UCH-1 (cell line): ENCODE measurements around the genes ZFYVE1 and HEATR4.

GRCh38 chr14:71001656-71002214 lies 94.5 kb downstream of the PCNX1 start:
- RRBS, result no CpG with 5 or more reads among the region's 5 CpGs

- RRBS, result no CpG with 5 or more reads among the region's 3 CpGs
Observed at GRCh38 chr14:71481840-71482322, 161.6 kb downstream of the SIPA1L1 start.

DNA sequence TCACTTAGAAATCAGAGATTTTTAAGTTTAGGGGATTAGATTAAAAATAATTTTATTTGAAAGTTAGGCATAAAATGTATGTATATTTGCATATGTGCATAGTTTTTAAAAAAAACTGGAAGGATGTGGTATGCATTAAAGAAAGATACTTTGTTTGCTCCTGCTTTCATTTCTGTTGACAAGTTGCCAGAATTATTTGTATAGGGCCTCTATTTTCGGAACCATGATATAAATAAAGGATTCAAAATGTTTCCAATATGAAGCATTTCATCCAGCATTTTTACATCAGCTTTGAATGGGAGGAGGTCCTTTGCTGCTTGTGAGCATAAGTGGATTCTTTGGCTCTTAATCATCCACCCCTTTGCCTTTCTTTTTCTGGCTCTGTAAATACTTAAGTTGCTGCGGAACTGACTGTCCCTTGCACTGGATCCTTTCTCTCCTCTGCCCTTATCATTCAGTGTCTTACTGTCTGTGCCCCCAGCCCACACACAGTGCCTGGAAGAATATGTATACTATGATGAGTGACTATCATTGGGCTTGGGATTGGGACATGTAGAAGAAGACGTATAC lies 254.6 kb downstream of the SIPA1L1 start:
- RRBS, result no CpG with 5 or more reads among the region's 3 CpGs

DNA sequence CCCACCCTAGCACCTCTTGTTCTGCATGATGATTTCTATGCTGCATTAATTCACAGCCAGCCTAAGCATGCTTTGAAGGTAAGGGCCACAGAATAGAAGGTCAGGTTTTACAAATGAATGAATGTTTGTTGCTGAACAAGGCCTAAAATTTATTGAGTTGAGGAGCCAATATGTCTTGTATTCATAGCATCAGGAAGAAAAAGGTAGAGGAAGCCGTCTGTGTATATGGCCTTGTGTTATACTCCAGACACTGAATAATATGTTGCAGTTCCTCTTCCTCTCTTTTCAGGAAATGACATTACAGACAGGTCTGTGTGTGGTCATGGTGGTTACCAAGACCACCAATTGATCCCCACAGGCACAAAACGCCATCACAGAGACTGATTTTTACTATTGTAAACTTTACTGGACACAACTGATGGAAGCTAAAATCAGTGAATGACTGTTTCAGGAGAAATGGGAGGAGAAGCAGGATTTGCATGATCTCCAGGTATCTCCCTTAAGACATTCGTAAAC lies 277.6 kb downstream of the SIPA1L1 start:
- RRBS, result no CpG with 5 or more reads among the region's 3 CpGs

DNA sequence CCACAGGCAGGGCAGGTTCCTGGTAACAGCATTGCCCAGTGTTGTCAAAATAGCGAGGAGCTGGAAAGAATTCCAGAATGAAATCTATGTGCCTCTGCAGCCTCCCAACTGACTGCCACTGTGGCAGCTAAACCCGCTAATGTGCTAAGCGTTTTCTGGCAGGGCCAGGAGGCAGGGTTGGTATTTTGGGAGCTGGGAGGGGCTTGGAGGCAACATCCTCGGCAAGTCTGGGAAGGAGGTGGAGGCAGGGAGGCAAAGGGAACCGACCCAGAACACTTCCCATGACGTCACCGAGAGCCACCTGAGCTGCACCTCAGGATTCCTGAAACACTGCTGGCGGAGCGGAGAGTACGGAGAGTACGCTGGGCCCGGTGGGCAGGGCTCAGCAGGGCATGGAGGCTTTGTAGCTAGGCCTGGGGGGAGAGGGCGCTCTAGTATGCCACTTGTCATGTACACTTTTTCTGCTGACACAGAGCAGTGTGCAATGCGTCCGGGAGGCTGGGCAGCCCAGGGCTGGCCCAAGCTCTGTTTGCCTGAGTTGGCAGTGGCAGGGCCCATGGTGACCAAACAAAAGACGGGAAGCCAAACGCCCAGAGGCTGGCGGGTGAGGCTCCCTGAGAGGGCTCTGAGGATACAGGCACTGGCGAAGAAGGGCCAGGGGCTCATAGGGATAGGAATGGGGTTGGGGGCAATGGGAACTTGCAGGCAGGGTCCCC lies 81.5 kb downstream of the DPF3 start:
- RRBS, result no CpG with 5 or more reads among the region's 19 CpGs

- RRBS, result no CpG with 5 or more reads among the region's 14 CpGs
Observed at GRCh38 chr14:72927037-72927376, 743 bp downstream of the DCAF4 start.

DNA sequence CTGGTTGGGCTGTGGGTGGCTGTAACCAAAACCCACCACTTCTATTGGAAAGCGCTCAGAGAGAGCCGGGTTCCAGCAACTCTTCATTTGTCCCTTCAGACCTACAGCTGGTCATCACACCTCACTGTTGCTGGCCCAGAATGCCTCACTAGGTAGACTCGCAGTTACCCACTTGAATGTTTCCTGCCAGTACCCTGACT lies 33.6 kb downstream of the DCAF4 start:
- RRBS, result 97% methylated on average over 2 of the region's 3 CpGs

GRCh38 chr14:73026523-73027579 lies at the start of gene ZFYVE1:
ZFYVE1 (minus strand) TSS chr14:73027106.
- RRBS, result 5% methylated on average over 28 of the region's 60 CpGs

- RRBS, result no CpG with 5 or more reads among the region's 13 CpGs
Observed at GRCh38 chr14:73057329-73057919, 910 bp upstream of the RBM25 start.

GRCh38 chr14:73096863-73097243 lies 38.5 kb downstream of the RBM25 start:
- RRBS, result no CpG with 5 or more reads among the region's 4 CpGs

GRCh38 chr14:73099579-73100020 lies 36.7 kb upstream of the PSEN1 start:
- RRBS, result no CpG with 5 or more reads among the region's 2 CpGs

DNA sequence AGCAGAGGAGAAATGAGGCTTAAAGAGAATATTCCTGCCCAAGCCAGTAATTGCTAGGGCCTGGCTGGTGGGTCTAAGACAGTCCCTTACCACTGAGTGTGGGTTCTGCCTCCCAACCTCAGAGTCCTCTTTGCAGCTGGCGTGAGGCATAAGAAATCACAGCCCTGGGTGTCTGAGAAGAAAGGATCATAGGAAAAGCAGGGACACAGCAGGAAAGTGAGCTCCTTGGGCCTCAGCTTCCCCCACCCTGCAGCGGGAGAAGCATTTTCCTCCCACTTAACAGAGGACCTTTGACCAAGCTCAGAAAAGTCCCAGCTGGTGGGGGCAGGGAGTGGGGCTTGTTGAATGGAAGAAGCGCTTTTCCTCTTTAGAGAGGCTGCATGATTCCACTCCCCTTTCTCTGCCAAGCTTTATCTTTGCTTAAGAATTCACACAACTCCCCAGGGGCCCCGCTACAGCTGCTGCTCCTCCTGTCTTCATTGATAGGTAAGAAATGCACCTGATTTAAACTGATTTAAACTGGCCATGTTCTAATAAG lies 1.9 kb upstream of the PAPLN start:
- RRBS, result no CpG with 5 or more reads among the region's 4 CpGs

- RRBS, result no CpG with 5 or more reads among the region's 6 CpGs
Observed at GRCh38 chr14:73465562-73466367, 7.4 kb upstream of the NUMB start.

GRCh38 chr14:73558838-73559067 lies at the start of gene HEATR4:
HEATR4 (minus strand) TSS chr14:73558947.
- RRBS, result no CpG with 5 or more reads among the region's 1 CpG

GRCh38 chr14:73610654-73611144 lies 1.6 kb upstream of the ACOT6 start:
- RRBS, result no CpG with 5 or more reads among the region's 2 CpGs

- RRBS, result no CpG with 5 or more reads among the region's 6 CpGs
Observed at GRCh38 chr14:73659324-73659711, 14.5 kb downstream of the DNAL1 start.

DNA sequence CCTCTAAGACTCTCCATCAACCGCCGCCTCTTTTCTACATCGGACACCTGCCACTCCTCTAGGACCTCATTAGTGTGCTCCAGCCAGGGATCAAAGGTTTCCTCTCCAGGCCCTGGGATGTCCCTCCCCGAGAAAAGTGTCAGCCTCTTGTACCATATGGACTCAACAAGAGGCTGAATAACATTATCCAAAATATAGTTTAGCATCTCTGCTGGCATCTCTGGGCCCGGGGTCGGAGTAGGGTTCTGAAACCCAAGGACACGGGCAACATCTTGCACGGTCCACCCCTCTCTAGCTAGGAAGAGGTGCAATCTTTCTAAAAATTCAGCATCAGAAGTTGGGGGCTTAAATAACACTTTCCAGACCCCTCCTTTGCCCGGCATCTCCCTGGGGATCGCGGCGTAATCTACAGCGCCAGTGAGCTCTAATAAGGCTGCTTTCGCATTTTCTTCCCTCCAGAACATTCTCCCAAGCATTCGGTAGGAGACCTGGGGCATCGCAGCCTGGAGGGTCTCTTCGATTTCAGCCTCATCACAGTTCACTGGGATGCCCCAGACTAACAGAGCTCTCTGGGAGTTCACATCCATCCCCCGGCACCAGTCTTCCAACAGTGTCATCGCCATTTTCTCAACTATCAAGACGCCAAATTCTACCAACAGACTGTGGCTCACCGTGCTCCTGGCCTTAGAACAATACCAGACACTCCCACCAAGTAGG lies 1.0 kb downstream of the PNMA1 start:
- RRBS, result no CpG with 5 or more reads among the region's 21 CpGs

DNA sequence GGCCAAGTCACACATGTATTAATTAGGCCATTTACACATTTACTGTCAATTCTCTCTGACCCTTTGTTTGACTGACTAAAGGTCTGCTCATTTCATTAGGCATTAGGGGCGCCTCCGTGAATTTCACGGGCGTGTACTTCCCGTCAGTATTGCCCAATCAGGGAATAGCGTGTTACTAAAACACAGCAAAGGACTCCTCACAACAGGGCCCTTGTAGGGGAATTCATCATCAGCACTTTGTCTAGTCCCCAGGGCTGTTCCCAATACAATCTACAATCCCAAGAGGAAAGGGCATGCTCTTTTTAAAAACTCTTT lies 10.1 kb upstream of the PNMA1 start:
- RRBS, result no CpG with 5 or more reads among the region's 6 CpGs

- RRBS, result no CpG with 5 or more reads among the region's 15 CpGs
Observed at GRCh38 chr14:73787602-73788456, 27.7 kb upstream of the MIDEAS start.

GRCh38 chr14:73802337-73803359 lies 42.5 kb upstream of the MIDEAS start:
- RRBS, result 67% methylated on average over 4 of the region's 13 CpGs